Heart (tissue), 3 donors: ENCODE data around the genes ZFP1, CFDP1 and CPHXL.

GRCh38 chr16:75148167-75149310 lies at the start of gene ZFP1:
ZFP1 (plus strand) TSS chr16:75148524.
- RAMPAGE, long total RNA, 2 experiments: start-site peak on the plus strand in 2 of 2 experiments, at chr16:75148506-75148586 at its widest, 153 to 406 reads per replicate

GRCh38 chr16:75234646-75236142 lies 16.2 kb downstream of the BCAR1 start:
- RAMPAGE, long total RNA, 2 experiments: no peak in any of the 2 experiments

- RAMPAGE, long total RNA, 2 experiments: no peak in any of the 2 experiments
Observed at GRCh38 chr16:75246009-75246206, 5.5 kb downstream of the BCAR1 start.

DNA sequence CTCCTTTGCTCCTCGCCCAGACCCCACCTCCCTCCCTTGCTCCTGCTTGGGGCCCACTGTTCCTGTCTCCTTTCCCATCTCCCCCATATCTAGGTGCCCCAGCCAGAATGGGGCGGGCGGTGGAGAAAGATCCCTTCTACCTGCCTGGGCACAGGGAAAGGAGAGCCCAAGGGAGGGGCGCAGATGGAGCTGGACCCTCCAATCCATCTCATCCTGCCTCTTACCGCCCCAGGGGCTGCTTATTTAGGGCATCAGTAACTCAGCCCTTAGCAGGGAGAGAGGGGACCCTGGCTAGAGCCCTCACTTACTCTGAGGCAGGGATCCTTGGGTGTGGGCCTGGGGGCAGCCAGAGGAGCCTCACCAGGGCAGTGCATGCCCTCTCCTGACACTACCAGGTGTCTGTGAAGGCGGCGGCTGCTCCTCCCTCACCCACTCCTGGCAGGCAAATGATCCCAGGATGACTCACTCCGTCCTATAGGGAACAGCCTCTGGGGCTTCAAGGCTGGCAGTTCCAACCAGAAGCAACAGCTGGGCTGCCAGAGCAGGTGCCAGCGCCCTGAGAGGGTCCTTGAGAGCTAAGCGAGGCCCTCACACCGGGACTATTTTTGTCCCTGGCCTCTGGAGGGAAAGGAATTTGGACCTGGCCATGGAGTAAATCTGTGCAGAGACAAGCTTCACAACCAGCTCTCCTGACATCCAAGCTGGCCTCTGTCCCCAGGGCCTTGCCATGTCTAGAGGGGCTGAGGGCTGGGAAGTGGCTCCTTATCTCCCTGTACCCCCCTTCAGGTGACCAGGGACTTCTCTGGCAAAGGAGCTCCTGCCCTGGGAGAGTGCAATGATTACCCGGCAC lies 16.4 kb upstream of the BCAR1 start:
- RAMPAGE, long total RNA, 2 experiments: no peak in any of the 2 experiments

DNA sequence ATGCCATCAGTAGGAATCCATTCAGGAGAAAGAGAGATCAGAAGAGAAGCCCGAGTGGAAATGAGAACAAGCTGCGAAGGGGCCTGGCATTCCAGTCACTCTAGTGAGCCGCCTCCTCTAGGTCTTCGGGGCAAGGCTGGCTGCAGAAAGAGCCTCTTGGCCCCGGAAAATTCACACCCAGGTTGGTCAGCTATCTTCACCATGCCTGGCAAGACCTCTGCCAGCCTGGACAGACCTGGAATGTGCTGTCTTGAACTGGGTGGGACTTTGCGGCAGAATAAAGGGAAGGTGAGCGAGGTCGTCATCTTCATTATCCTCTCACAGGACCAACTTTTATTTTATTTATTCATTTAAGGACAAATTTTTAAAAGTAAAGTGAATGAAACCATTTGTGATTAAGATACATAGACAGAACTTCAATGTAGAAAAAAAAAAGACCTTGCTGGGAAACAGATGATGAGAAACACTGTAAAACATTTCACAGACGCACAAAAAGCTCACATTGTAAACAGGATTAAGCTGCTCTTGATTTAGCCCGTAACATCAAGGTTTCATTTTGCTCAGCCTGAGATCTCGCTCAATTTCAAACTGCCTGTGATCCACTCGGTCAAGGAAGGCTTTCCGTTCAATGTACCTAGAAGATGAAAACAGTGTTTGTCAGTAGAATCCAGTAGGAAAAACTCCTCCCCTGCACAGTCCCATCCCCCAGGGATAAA lies 42.1 kb upstream of the BCAR1 start:
- RAMPAGE, long total RNA, 2 experiments: no peak in any of the 2 experiments

- RAMPAGE, long total RNA, 2 experiments: no peak in any of the 2 experiments
Observed at GRCh38 chr16:75401940-75402813, 31.1 kb downstream of the CFDP1 start.

GRCh38 chr16:75432697-75433681 lies at the start of gene CFDP1:
CFDP1 (minus strand) TSS chr16:75433503.
- RAMPAGE, long total RNA, 2 experiments: start-site peak on the minus strand in 2 of 2 experiments, at chr16:75433371-75433498 at its widest, 876 to 5,636 reads per replicate

- RAMPAGE, long total RNA, 2 experiments: no peak in any of the 2 experiments
Observed at GRCh38 chr16:75559916-75560574, 4.0 kb upstream of the TMEM231 start.

- RAMPAGE, long total RNA, 2 experiments: no peak in any of the 2 experiments
Observed at GRCh38 chr16:75655781-75656937, 8.6 kb downstream of the TERF2IP start.

GRCh38 chr16:75726368-75726781 lies at the start of gene CPHXL:
CPHXL (minus strand) TSS chr16:75726490.
- RAMPAGE, long total RNA, 2 experiments: no peak in any of the 2 experiments

DNA sequence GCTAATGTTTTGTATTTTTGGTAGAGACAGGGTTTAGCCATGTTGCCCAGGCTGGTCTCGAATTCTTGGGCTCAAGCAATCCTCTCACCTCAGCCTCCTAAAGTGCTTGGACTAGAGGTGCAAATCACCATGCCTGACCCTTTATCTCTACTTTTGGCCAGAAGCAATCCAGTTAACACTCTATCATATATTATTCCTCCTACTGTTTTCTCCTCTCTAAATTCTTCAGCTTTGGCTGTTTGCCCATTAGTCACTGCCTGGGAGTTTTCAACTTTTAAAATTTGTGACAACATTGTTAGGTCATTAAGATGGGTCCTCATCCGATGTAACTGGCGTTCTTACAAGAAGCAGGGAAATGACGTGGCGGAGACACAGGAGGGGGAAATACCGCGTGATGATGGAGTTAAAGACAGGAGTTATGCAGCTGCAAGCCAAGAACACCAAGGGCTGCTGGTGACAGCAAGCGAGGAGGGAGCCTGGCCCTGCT lies 34.7 kb upstream of the CPHXL start:
- RAMPAGE, long total RNA, 2 experiments: no peak in any of the 2 experiments

DNA sequence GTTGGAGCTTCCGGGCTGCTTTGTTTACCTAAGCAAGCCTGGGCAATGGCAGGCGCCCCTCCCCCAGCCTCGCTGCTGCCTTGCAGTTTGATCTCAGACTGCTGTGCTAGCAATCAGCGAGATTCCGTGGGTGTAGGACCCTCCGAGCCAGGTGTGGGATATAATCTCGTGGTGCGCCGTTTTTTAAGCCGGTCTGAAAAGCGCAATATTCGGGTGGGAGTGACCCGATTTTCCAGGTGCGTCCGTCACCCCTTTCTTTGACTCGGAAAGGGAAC lies 101.1 kb upstream of the CPHXL start:
- RAMPAGE, long total RNA, 2 experiments: no peak in any of the 2 experiments

- RAMPAGE, long total RNA, 2 experiments: no peak in any of the 2 experiments
Observed at GRCh38 chr16:75827768-75828211, 101.5 kb upstream of the CPHXL start.

DNA sequence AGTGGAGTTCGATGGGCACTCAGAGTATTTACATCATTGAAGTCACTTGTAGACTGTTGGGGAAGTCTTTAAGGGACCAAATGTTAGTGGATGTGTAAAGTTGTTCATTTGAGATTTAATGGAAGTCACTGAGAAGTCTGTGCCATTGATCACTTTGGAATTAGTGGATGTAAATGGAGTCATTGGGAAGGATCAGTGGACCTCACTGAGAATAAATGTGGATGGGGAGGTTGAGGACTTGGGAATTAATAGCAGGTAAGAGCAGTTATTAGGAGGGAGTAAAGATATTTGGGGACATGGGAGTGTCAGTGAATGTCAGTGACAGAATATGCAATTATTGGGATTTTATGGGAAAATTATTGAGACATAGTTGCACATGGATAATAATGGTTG lies 1.1 kb downstream of the MON1B start:
- RAMPAGE, long total RNA, 2 experiments: no peak in any of the 2 experiments

DNA sequence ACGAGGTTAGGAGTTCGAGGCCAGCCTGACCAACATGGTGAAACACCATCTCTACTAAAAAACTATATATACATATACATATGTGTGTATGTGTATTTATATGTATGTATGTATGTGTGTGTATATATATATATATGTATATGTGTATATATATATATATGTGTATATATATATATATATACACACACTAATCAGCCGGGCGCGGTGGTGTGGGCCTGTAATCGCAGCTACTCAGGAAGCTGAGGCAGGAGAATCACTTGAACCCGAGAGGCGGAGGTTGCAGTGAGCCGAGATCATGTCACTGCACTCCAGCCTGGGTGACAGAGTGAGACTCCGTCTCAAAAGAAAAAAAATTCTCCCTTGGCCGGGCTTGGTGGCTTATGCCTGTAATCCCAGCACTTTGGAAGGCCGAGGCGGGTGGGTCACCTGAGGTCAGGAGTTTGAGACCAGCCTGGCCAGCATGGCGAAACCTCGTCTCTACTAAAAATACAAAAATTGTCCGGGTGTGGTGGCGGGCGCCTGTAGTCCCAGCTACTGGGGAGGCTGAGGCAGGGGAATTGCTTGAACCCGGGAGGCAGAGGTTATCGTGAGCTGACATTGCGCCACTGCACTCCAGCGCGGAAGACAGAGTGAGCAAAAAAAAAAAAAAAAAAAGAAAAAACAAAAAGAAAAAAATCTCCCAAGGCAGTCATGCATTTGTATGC lies 1.1 kb downstream of the SYCE1L start:
- RAMPAGE, long total RNA, 2 experiments: no peak in any of the 2 experiments

- RAMPAGE, long total RNA, 2 experiments: no peak in any of the 2 experiments
Observed at GRCh38 chr16:77433960-77434949, 579 bp downstream of the ADAMTS18 start.

GRCh38 chr16:77640885-77641084 lies 81.5 kb upstream of the NUDT7 start:
- RAMPAGE, long total RNA, 2 experiments: no peak in any of the 2 experiments

GRCh38 chr16:78277287-78277861 lies 177.9 kb downstream of the WWOX start:
- RAMPAGE, long total RNA, 2 experiments: no peak in any of the 2 experiments

- RAMPAGE, long total RNA, 2 experiments: no peak in any of the 2 experiments
Observed at GRCh38 chr16:78695575-78696046, 596.2 kb downstream of the WWOX start.

DNA sequence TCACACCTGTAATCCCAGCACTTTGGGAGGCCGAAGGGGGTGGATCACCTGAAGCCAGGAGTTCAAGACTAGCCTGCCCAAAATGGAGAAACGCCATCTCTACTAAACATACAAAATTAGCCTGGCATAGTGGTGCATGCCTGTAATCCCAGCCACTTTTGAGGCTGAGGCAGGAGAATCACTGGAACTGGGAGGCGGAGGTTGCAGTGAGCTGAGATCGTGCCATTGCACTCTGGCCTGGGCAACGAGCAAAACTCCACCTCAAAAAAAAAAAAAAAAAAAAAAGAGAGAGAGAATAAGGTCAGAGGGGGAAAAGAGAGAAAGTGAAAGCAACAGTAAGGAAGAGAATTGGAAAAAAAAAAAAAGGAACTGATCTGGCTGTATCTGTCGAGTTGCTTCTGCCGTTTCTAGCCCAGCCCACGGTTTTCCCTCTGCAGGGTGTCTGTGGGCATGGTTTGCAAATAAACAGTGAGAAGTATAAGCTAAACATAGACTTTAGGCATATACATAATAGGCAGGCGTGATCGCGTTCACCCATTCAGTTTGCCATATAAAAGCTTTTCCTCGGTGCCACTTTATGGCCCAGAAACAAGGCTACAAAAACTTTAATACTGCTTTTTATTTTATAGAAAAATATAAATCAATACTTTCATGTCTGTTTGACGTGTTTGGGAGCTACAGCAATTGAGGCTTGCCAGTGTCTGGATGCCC lies 436.8 kb downstream of the MAF start:
- RAMPAGE, long total RNA, 2 experiments: no peak in any of the 2 experiments